Psoas muscle (tissue), 2 donors: ENCODE data around the gene ANKLE1.

DNA sequence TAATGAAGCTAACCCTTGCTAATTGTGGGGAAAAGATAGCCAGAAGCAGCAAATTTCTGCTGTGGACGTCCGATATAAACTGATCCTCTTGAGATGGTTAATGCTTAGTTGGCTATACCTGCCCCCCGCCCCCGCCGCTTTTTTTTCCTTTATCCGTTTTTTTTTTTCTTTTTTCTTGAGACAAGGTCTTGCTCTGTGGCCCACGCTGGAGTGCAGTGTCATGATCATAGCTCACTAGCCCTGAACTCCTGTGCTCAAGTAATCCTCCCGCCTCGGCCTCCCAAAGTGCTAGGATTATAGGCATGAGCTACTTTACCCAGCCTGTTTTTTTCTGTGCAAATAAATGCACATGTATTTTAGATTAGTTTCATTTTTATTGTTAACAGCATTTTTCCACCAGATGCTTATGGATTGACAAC, 882 bp upstream of the CHERP start:
- PRO-cap, 2 experiments, result no peak in any of the 2 experiments

DNA sequence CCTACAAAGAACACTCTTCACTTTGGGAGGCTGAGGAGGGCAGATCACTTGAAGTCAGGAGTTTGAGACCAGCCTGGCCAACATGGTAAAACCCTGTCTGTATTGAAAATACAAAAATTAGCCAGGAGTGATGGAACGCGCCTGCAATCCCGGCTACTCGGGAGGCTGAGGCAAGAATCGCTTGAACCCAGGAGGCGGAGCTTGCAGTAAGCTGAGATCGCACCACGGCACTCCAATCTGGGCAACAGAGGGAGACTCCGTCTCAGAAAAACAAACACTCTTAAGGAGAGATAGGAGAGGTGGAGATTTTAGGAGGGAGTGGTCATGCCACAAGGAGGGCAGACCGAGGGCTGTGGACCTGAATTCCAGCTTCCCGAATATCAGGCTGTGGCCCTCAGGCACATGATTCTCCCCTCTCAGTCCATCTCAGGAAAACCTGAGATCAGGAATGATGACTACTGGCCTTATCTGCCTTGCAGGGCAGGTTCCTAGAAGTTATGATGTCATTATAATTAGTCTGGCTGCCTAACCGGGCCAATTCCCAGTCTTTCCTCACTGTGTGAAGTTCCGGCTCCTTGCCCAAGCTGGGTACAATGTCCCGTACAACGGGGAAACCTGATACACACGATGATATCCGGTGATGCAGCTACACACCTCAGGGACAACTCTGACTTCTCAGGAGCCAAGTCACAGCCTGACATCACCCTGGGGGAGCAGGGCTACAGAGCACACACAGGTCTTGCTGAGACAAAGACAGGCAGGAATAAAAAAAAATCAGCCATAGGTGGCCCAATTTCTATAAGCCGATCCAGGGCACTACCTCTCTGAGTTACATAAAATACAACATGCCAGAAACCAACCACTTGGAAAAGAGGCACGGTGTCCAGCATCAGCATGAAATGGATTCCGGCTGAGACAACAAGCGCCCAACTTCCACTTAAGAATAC, 2.4 kb downstream of the SLC35E1 start:
- PRO-cap, 2 experiments, result no peak in any of the 2 experiments

GRCh38 chr19:16586922-16588041, 15.1 kb upstream of the SLC35E1 start:
- PRO-cap, 2 experiments, result no peak in any of the 2 experiments

- PRO-cap, 2 experiments, result no peak in any of the 2 experiments
Measured at GRCh38 chr19:16877020-16877388, 11.8 kb upstream of the F2RL3 start.

- PRO-cap, 2 experiments, result no peak in any of the 2 experiments
Measured at GRCh38 chr19:16889363-16889861, 613 bp downstream of the F2RL3 start.

DNA sequence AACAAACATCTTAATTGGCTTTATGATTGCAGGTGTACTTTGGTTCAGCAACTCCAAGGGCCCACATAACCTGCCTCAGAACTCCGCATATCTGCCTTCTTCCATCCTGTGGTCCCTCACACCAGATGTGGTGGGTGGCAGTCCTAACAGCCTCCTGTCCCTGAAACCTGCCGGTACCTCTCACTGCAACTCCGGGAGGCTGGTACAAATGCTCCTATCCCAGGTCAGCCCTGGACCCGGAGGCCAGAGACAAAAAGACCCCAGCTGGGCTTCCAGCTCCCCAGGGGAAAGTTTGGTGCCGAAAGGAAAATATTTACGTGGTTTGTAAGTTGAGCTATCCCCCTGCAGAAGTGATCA, 15.0 kb upstream of the CPAMD8 start:
- PRO-cap, 2 experiments, result no peak in any of the 2 experiments

- PRO-cap, 2 experiments, result no peak in any of the 2 experiments
Measured at GRCh38 chr19:17097477-17098123, 22.0 kb downstream of the MYO9B start.

DNA sequence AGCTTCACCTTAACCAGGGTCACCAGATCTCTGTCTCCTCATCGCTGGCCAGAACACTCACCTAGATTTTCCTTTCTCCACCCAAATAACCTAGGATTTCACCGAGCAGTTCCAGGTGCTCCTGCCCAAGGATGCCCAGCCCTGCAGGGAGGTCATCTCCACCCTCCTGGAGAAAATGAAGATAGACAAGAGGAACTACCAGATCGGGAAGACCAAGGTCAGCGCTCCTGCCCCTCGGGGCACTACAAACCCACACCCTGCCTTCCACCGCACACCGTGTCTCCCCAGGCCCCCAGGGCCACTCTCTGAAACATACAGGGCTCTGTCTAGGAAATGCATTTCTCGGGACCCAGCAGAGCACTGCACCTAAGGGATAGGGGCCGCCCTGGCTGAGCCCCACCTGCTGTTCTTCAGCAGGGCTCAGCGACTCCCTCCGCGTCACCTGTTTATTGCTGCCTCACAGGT, 24.1 kb upstream of the USE1 start:
- PRO-cap, 2 experiments, result no peak in any of the 2 experiments

DNA sequence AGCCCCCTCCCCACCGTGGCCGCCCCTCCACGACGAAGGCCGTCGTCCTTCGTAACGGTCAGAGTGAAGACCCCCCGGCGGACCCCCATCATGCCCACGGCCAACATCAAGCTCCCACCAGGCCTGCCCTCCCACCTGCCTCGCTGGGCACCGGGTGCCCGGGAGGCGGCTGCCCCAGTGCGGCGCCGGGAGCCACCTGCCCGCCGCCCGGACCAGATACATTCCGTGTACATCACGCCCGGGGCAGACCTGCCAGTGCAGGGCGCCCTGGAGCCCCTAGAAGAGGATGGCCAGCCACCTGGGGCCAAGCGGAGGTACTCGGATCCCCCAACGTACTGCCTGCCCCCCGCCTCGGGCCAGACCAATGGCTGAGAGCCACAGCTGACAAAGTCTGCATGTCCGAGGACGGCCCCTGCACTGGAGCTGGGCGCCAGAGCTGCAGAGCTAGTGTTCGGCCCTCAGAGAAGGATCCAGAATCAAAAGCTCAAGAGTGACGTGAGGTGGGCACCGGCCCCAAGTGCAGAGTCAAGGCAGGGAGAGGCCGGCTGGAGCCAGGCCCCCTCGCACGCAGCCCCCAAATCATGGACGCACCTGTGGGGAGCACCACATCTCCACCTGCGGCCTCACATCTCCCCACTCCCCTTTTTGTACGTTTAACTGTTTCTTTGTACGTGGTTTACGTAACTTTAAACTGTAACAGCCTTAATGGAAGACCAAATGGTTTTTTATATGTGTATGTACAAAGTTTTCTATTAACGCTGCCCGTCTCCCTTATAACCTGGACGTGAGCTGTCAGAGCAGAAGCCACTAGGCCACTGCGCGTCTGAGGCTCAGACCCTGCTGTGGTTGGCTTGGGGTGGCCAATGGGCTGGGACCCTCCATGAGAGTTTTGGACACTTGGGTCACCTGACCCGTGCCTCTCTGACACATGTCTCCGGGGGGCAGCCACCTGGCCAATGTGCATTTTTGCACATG, 2.9 kb upstream of the USE1 start:
- PRO-cap, 2 experiments, result no peak in any of the 2 experiments

GRCh38 chr19:17243136-17243416, 2.6 kb downstream of the NR2F6 start:
- PRO-cap, 2 experiments, result no peak in any of the 2 experiments

GRCh38 chr19:17247717-17248978, 2.4 kb upstream of the NR2F6 start:
- PRO-cap, 2 experiments, result no peak in any of the 2 experiments

GRCh38 chr19:17281405-17282241, at the start of gene ANKLE1:
Gene ANKLE1, plus strand, starts transcription at chr19:17281901.
- PRO-cap, 2 experiments, result no peak in any of the 2 experiments

- PRO-cap, 2 experiments, result no peak in any of the 2 experiments
Measured at GRCh38 chr19:17486281-17487288, 16.3 kb downstream of the SLC27A1 start.

GRCh38 chr19:17522799-17523744, 4.0 kb upstream of the NIBAN3 start:
- PRO-cap, 2 experiments, result peak in 1 of 2 experiments; most common plus-strand start chr19:17523495 (in 1)

DNA sequence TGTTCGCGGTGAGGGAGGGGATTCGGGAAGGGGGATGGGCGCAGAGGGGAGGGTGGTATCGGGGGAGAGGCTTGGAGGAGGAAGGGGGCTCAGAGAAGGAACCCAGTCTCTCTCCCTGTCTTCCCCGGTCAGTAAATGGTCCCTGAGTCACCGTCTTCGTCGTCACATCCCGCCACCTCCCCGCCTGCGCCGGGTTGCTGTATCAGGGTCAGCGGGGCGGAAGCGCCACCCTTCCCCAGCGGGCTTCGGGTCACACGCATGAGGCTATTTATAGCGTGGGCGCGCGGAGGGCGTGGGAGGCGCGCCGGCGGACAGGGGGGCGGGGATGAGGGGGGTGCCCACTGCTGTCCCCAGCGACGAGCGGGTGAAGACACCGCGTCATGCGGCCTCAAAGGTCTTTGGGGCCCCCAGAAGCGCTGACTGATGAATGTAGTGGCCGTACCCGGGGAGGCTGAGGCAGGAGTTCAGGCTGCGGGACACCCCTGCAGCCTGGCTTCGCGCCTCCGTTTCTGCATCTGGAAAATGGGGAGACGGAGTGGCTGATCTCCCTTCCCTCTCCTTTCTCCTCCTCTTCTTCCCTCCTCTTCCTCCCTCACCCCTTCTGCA, 7.9 kb downstream of the UNC13A start:
- PRO-cap, 2 experiments, result no peak in any of the 2 experiments

DNA sequence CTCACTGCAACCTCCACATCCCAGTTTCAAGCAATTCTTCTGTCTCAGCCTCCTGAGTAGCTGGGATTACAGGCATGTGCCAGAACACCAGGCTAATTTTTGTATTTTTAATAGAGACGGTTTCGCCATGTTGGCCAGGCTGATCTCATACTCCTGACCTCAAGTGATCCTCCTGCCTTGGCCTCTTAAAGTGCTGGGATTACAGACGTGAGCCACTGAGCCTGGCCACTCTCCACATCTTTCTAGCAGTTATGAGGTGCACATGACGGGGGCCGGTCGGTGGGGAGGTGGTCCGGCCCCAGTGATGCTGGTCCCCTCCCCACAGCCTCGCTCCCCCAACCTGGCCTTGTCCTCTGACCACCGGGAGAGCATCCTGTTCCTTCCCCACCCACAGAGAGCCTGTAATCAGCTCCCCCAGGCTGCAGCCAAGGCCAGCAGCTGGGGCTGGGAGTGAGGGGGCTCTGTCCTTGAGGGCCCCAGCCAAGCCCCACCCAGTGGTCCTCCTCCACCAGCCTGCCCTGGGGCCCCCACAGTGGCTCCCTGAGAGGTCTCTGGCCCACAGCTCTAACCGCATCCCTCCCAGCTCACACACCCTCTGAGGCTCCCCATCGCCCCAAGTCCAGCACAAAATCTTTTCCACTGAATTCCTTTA, 3.0 kb upstream of the INSL3 start:
- PRO-cap, 2 experiments, result no peak in any of the 2 experiments

DNA sequence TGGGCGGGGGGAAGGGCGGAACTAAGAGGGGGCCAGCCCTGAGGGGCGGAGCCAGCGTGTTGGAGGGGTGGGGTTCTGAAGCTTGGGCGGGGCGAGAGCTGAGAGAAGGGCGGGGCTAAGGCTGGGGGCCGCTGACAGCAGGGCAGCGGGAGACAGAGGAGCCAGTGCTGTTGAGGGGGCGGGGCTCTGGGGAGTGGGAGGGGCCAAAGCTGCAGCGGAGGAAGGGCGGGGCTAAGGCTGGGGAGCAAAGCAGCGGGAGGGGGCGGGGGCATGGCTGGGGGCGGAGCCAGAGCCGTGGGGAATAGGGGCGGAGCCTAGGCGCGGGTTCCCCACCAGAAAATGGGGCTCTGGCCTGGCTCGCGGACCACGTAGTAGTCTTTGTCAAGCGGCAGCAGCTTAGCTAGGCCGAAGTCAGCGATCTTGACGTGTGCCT, 9.6 kb upstream of the INSL3 start:
- PRO-cap, 2 experiments, result no peak in any of the 2 experiments

- PRO-cap, 2 experiments, result peak in 1 of 2 experiments; most common plus-strand start chr19:17860916 (in 1)
Measured at GRCh38 chr19:17860409-17861345, 967 bp downstream of the RPL18A start.

DNA sequence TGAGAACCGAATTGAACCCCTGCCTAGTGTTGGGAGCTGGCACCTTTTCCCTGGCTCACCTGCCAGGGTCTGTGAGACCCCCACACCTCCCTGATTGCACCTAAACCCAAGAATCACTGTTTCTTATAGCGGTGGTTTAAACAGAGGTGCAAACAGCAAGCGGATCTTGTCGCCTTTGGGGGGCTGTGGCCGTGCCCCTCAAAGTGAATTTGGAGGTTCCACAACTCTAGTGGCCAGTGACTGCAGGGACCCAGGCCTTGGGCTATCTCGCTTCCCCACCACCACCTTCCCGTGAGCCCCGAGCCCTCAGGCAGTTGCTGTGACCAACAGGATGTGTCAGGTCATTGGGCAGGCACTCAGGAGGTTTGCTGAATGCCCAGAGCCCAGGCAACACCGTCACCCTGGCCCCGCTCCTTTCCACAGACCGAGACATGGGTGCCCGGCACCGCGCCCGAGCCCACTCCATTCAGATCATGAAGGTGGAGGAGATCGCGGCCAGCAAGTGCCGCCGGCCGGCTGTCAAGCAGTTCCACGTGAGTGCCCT, 2.9 kb downstream of the RPL18A start:
- PRO-cap, 2 experiments, result no peak in any of the 2 experiments

- PRO-cap, 2 experiments, result no peak in any of the 2 experiments
Measured at GRCh38 chr19:17931718-17932268, 1.0 kb upstream of the CCDC124 start.